Pulmonary lymph node (tissue), 1 donor: ENCODE measurements around the genes ELMOD1 and POU2AF1.

DNA sequence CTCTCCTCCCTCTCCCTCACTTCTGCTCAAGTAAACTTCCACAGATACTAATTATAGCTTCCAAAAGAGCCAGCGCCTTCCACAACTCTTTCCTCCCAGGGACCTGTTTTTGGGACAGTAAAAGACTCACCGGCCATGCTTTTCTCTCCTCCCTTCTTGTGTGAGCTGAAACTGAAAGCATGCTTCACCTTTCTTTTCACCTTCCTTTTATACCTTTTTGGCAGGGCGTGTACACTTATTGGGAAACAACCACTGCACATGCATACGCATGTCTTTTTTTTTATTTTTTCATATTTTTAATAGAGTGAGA, 26.2 kb upstream of the CARD16 start:
- PRO-cap, result no peak

DNA sequence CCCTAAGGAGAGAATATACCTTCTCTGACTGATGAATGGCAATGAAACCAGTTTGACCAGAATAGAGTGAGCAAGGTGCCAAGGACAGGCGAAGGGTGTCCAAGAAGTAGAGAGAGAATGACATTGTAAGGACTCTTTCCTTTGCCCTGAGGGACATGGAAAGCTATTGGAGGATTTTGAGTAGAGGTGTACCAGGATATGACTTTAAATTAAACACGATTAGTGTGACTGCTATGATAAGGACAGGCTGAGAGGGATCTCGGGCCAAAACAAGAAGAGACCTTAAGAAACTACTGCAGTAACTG, 179.9 kb downstream of the MSANTD4 start:
- PRO-cap, result no peak

DNA sequence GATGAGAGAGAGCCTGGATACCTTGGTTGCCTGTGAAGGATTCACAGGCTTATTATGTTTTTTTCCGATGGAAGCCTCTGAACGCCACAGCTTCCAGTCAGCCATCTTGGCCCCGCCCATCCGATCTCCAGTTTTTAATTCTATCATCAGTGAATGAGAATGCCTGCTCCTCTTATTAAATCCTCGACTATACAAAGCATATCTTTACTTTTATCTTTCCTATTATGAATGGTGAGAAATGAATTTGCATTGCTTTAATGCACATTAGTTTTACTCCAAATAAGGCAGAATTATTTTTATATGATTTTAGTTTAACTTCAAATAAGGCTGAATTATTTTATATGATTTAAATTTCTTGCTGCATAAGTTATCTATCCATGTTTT, 61.1 kb downstream of the MSANTD4 start:
- PRO-cap, result no peak

GRCh38 chr11:106176793-106177141, 99.3 kb downstream of the AASDHPPT start:
- PRO-cap, result no peak

DNA sequence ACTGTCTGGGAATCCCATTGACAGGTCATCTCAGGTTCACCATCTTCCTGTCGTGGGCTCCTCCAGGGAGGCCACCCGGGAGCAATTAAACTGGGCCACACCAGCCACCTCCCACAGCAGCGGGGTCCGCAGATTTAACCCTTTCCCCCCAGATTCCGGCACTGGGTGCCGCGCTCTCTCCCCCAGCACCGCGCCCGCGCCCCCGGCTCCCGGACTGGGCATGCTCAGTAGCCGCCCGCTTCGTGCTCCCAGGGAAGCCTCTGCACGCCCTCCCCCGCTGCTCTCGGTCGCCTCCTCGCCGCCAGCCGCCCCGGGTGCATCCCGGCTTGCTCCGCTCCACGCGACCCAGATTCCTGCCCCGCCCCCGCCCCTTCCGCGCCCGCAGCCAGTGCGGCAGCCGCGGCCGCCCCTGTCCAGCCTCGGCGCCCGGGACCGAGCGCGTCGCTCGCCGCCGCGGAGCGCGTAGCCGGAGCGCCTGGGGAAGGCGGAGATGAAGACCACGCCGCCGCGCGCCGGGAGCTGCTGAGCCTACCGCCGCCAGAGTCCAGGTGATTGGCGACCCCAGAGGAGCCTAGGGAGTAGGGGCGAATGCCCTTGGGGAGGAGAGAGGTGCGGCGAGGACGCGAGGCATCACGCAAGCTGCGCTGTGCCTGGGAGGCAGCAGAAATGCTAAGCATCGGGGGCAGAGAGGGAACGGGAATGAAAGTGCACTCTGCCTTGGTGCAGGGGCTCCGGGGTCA, at the start of gene ELMOD1:
Gene ELMOD1, plus strand, starts transcription at position 286 of the 740 bp plus-strand sequence.
- PRO-cap, result no peak

- PRO-cap, result no peak
Observed at GRCh38 chr11:107856801-107857397, 1.7 kb downstream of the SLC35F2 start.

DNA sequence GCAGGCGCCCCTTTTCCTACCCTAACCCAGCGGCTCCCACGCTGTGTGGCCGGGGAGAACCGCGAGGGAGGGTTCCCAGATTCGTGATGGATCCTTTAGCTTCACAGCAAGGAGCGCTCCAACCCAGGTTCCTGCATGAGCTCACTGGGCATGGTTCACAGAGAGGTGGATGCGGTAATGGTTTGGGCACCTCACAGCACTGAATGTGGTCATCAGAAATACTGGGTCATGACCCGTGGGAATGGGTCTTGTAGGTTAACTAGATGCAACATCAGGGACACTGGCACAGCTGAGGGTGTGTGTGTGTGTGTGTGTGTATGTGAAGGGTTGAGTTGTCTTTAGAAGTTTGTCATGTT, 921 bp downstream of the RAB39A start:
- PRO-cap, result no peak

- PRO-cap, result no peak
Observed at GRCh38 chr11:108115302-108116186, 5.8 kb upstream of the ACAT1 start.

DNA sequence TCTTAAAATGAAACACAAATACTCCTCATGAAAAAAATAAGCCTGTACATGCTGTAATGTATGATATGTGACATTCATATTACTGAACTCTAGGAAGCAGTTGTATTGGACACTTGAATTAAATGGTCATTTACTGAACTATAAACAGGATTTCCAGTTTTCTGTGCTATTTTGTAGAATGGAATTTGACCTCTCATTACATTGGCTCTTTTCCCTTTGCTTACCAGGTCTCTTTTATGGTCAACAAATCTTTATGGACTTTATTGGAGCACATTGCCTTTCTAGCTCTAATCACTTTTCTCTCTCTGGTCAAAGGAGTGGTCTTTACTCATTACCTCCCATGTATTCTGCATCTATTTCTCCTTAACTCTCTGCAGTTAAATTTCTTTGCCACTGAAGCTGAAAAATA, 1.9 kb downstream of the ACAT1 start:
- PRO-cap, result no peak

DNA sequence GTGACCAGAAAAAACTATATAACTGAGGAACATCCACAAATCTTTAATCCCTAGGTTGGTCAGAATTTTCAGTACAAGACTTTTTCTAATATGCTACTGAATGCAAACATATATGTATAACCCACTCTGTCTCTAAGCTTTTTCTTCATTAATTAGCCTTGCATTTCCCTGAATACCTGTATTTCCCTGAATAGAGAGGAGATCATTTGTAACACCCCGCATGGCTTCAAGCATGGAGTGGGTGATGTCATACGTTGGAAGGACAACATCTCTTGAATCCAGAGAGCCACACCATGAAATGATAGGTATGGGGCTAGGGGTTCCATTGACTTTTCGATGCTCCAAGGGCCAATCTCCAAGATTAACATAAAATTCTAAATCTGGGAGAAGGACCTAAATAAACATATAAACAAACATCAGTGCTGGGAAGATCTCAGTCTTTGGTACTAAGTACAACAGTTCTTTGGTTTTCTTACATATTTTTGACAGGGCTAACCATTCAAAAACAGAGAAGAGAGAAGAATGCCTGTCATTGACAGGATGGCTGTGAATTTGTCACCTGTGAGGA, 14.6 kb upstream of the C11orf65 start:
- PRO-cap, result no peak

DNA sequence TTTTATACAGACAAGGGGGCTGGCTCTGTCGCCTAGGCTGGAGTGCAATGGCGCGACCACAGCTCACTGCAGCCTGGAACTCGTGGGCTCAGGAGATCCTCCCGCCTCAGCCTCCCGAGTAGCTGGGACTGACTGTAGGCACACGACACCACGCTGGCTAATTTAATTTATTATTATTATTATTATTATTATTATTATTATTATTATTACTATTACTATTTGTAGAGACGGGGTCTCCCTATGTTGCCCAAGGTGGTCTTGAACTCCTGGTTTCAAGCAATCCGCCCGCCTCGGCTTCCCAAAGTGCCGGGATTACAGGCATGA, 568 bp upstream of the POGLUT3 start:
- PRO-cap, result no peak

- PRO-cap, result no peak
Observed at GRCh38 chr11:108929184-108929870, 264.5 kb downstream of the DDX10 start.

DNA sequence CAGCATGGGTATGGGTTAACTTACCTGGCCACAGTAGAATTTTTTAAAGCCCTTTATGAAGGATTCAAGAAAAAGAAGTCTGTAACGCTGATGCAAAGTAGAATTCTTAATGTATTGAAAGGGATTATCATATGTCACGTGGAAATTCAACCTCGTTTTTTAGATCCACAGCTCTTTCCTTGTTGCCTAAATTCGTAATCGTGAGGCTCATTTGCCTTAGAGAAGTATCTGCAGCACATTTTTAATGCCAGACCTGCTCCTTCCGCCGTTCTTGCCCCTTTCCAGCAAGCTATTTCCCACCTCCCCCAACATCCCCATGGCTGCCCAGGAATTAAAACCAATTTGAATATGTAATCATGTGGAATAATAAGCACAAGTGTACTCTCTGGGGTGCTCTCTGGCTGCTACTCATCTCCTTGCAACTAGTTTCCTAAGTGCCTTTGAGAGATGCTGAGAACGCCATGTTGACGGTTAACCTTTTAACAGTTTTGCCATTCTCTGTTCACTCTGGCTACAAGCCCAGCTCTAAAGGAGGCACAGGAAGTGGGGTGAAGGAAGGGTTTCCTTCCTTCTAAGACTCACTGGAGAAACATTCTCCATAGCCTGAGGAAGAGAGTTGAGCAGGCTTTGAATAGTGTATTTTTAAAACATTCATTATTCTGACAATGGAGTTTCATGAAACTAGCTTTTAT, 122.2 kb upstream of the ZC3H12C start:
- PRO-cap, result no peak

DNA sequence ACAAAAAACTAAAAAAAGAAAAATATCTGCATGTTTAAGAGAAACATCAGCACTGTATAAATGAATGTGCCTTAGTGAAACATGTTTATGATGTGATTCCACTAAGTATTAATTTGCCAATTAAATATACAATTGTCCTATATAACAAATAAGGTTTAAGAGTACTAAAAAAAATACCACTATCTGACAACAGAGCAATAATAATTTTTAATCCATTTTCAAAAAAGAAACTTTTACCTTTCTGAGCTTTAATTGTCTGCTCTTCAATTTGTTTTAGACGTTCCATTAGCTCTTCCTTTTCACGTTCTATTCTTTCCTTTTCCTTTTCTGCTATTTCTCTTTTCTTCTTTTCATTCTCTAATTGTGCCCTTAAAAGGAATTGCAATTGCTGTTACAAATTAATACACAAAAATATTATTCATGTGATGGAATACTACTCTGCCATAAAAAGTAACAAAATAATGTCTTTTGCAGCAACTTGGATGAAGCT, 48.9 kb downstream of the RDX start:
- PRO-cap, result no peak

DNA sequence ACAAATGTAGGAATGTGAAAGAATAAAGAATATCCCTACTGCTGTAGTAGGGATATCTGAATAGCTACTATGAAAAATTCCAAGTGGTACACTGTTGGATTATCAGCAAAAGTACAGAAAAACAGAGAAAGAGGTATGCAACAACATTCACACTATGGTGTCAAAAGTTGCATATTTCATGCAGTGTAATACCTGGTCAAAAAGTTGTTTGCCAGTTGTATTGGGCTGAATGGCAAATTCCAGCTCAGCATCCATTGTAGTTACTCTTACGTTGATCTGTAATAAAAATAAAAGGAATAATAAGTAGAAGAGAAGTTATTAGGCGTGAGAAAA, 24.1 kb downstream of the RDX start:
- PRO-cap, result no peak

GRCh38 chr11:110337655-110338299, 41.4 kb upstream of the RDX start:
- PRO-cap, result no peak

DNA sequence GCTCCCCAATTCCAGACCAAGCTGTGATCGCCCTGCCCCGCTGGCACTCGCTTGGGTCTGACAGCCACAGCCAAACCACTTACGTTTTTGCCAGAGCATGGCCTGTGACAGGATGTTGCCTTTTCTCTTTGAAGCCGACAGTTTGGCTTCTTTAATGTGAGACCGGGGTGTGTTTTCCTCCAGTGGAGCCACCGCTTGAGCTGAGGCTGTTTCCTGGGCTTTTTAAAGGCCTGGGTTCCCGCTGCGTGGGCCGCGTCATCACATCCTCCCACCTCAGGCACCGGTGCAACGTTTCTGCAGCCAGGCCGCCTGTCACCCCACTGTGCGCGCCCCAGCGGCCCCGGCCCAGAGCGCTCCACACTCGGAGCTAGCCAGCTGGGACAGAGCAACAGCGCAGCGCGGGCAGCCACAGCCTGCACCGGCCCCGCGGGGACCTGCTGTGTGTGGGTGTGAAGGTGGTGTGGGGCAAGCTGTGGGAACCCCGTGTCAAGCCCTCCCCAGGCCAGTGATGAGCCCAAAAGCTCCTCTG, at the start of gene POU2AF1:
Gene POU2AF1, minus strand, starts transcription at position 197 of the 529 bp plus-strand sequence.
- PRO-cap, result bidirectional peak, plus-strand start at position 299 of the sequence, minus-strand start at position 197 of the sequence

DNA sequence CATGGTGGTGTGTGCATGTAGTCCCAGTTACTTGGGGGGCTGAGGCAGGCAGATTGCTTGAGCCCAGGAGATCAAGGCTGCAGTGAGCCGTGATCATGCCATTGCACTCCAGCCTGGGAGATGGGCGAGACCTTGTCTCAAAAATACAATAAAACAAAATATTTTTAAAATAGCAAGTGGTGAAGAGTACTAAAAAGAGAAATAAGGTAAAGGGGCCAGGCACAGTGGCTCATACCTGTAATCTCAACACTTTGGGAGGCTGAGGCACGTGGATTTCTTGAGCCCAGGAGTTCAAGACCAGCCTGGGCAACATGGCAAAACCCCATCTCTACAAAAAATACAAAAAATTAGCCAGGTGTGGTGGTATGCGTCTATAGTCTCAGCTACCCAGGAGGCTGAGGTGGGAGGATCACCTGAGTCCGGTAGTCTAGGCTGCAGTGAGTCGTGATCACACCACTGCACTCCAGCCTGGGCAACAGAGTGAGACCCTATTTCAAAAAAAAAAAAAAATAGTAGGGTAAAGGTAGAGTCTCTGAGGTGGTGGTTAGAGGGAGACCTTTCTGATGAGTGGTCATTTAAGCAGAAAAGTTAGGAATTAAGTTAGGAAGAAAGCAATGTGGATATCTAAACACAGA, 60.6 kb downstream of the SIK2 start:
- PRO-cap, result no peak

DNA sequence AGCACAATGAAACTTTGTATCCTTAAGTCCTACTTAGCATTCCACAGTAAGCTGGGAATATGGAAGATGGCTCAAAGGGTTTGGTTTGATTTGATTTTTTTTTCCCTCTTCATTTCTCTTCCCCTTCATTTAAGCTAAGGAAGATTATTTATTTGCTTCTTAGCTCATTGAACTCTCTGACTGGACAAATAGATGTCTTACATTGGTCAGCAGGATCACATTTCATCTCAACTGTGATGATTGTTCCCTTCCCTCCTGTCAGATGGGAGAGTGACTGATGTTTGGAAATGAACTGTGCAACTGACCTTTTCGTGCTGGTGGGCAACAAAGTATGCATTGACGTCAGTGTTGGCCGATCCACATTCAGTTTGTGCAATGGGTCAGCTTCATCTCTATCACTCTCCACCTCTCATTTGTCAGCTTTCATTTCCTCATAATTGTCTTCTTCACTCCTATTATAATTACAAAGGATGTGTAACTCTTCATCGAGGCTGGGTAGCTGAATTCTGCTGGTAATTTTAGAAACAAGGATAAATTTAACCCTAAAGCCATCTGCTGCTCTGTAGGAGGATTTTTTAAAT, 71.4 kb downstream of the PPP2R1B start:
- PRO-cap, result no peak

DNA sequence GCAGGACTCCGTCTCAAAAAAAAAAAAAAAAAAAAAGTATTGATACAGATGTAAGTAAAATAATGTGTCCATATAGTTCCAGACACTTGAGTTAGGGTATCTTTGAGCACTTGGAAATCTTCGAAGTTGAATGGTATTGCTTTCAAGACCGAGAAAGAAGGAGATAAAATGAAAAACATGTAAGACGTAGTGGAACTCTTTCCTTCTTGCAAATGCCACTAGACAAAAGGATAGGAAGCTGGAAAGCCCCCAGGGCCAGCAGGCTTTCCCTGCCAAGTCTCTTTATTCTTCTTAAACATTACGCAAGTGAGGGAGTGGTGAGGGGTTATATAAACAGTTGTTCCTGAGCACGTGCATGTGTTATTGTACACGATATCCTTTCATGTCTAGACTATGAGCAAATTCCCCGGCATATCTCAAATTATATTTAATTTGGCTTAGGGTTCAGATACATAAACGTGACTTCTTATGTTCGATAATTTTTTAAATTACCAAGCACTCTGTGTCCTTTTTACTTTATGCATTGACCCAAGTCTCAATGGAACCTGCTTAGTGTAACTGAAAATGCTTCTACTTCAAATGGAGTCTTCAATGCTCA, 59.1 kb downstream of the PPP2R1B start:
- PRO-cap, result no peak